Right ventricle myocardium (tissue), 1 donor: ENCODE measurements around a stretch of chr9.

- PRO-cap, 2 experiments: no peak in any of the 2 experiments
Measured at GRCh38 chr9:95190331-95190866, 127.1 kb downstream of the FANCC start.

DNA sequence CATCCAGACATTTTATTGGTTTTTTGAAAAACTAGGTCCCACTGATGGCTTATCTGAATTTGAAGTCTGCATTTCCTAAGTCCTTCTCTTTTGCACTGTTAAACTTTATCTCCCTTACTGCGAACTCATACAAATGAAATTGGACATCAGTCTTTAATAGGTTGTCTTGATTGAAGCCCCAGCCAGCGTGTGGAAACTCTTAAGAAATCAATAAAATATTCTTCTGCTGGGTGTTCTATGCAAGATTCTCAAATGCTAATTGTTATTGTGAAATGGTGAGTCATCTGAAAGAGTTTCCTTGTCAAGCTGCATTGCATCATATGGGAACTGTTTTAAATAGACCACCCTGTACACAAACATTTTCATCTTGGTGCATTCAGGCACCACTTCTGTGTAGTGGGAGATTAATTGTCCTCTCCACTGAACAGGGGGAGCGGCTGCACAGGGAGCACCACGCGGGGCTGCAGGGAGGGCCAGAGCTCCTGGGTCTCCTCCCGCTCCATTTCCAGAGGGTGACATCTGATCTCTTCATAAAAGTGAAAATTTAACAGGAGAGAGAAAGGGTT lies 92.4 kb upstream of the FANCC start:
- PRO-cap, 2 experiments: no peak in any of the 2 experiments

GRCh38 chr9:95434143-95434635 lies 74.9 kb downstream of the PTCH1 start:
- PRO-cap, 2 experiments: no peak in any of the 2 experiments

DNA sequence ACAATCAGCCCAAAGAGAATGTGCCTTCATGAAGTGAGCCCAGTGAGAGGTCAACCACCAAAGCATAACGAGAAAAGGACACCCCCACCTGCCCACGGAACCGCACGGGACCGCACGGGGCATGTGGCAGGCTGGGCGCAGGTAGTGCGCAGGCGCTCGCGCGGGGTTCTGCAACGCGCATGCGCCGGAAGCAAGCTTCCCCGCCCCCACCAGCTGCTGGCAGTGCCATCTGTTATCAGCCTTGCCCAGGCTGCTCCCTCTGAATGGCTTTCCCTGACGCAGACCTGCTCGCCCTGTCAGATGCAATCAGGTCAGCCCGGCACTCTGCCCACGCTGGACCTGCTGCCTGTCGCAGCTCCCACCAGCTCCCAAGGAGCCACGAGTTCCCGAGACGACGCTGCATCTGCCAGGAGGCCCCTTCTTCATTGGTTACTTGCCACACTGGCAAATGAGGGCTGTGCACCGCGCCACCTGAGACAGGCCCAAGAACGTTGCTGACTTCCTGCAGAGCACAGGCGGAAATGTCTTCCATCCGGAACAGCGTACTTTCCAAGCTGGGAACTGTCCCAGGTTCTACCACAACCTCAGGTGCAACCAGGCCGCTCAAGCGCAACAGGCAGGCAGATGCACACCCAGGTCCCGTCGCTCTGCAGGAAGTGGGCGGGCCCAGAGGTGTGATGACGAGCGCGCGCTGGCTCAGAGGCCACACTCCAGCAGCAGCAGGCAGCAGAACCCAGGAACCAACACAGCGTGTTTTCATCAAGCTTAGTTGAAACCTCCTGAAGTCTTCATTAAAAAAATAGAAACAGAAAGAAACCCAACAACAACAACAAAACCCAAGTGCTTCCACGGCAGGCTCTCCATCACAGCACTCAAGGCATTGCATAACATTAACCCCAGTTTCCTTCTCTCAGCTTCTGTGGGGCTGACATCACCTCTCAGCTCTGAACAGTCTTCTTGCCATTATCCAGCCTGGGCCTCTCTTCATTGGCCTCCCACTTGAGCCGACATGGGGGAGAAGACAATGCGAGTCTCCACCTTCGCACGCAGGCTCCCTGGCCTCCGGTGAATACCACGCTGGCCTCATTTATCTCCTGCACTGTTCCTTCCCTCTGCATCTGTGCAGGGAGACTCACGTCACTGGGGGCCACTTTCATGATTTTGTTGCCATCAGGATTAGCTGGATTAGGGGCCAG lies 14.7 kb downstream of the PTCH1 start:
- PRO-cap, 2 experiments: no peak in any of the 2 experiments

GRCh38 chr9:95570203-95570755 lies 61.2 kb upstream of the PTCH1 start:
- PRO-cap, 2 experiments: no peak in any of the 2 experiments

DNA sequence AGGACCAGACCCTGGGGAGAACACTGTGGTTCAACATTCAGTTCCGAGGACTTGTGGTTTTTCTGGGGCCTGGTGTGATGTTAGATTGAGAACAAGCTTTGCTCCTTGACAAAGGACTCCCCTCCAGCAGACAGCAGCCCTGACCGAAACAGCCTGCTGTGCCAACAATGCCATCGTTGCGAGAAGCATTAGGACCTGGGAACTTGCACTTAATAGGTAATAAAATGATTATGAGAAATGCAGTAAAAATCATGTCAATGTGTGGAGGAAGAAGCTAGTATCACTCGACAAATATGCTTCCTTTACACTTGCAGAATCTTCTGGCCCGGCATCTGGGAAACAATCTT lies 164.5 kb upstream of the ERCC6L2 start:
- PRO-cap, 2 experiments: no peak in any of the 2 experiments

- PRO-cap, 2 experiments: no peak in any of the 2 experiments
Measured at GRCh38 chr9:95879916-95880348, 4.4 kb downstream of the ERCC6L2 start.

DNA sequence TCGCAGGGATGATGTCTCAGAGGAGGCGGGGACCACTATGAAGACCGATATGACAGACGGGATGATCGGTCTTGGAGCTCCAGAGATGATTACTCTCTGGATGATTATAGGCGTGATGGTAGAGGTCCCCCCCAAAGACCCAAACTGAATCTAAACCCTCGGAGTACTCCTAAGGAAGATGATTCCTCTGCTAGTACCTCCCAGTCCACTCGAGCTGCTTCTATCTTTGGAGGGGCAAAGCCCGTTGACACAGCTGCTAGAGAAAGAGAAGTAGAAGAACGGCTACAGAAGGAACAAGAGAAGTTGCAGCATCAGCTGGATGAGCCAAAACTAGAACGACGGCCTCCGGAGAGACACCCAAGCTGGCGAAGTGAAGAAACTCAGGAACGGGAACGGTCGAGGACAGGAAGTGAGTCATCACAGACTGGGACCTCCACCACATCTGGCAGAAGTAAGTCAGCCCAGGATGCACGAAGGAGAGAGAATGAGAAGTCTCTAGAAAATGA lies 155.1 kb downstream of the HSD17B3 start:
- PRO-cap, 2 experiments: no peak in any of the 2 experiments

DNA sequence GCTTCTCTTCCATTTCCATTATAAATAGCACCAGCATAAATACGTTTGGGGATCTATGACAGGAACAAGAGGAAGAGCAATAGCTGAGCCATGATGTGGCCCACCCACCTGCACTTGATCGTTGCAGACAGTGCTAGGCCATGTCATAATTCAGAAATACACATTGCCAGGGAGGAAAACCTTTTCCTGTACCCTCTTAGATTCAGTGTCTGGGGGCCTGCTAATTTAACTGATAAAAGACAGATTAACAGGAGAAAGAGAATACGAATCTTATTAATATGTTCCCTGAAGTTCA lies 37.6 kb downstream of the SLC35D2 start:
- PRO-cap, 2 experiments: no peak in any of the 2 experiments

- PRO-cap, 2 experiments: no peak in any of the 2 experiments
Measured at GRCh38 chr9:96408658-96409065, 9.5 kb downstream of the ZNF367 start.

DNA sequence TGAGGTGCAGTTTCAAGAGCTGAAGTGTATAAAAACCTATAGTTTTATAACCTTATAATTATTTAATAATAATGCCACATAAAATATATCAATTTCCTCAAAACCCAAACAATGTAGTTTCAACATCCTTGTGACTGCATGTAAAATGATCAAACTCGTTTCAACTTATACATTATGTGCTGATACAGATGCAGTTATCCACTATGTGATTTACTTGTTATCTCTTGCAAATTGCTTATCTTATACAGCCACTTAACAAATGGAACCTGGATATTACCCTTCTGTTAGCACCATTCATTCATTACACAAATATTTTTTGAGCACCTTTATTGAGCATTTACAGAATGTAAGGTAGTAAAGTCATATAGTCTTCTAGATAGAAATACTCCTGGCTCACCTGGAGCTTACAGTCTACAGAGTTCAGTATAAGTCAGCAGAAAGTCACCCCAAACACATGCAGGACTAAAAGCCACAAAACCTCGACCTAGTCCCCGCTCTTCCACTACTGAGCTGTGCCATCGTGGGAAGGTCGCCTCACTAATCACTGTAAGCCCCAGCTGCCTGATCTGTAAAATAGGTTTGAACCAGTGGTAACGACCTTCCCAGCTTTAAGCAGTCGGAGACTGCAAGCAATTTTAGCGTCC lies 1.6 kb downstream of the ZNF367 start:
- PRO-cap, 2 experiments: no peak in any of the 2 experiments

GRCh38 chr9:96417647-96418028 lies 532 bp downstream of the ZNF367 start:
- PRO-cap, 2 experiments: no peak in any of the 2 experiments

- PRO-cap, 2 experiments: peak in 2 of 2 experiments; most common minus-strand start chr9:96612195 (in 1)
Measured at GRCh38 chr9:96611877-96612694, 7.6 kb downstream of the CDC14B start.

DNA sequence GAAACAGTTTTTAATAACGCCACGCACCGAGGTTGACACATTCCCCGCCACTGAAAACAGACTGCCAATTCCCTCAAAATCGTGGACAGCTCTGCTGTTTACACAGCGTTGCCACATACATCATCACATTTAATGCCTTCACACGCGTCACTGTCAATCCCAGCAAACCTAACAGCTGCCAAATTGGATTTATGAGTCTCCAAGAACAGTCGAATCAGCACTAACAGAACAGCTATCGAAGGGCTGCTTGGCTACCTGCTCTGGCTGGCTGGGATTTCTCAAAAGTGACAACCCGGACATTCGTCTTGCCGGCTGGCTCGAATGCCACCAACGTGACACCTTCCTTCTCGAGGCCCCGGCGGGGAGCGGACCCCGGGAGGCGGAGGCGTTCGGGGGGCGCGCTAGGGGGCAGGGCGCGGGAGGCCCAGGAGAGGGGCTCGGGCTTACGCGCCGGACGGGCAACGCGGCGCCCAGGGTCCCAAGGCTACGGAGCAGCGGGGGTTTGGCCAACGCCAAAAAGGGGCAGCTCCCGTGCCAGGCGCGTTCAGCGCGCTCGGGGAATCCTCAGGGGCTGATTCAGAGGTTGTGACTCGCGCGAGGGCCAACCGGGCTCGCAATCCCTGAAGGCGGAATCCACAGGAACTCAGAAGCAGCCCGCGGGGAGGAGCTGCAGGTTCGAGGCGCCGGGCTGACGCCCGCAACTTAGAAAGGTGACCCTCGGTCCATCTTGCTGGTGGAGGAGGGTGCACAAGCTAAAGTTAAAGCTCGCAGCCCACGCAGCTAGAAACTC lies 1.2 kb downstream of the CDC14B start:
- PRO-cap, 2 experiments: peak in 2 of 2 experiments; most common plus-strand start position 646 of the sequence (in 2); most common minus-strand start position 573 of the sequence (in 1)

DNA sequence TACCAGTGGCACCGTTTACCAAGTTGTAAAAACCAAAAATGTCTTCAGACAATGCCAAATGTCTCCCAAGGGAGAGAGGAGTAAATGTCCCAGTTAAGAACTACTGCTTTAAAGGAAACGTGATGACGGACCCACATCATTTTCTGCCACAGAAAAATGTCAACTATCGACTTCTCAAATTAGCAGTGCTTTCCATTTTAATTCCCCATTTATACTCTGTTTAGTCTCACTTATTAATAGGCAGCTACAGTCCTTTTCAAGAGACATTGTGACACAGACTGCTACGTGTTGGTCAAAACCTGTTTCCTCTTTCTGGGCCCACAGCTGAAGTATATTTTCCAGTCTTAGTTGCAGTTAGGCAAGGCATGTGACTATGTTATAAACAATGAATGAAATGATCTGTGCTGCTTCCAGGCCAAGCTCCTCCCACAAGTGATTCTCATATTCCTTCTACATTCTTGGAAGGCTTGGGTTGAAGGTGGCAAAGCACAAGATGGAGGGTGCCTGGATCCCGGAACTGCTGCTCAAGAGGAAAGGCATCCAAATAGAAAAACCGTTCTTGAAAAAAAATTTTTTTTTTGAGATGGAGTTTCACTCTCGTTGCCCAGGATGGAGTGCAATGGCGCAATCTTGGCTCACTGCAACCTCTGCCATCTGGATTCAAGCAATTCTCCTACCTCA lies 8.7 kb downstream of the PRXL2C start:
- PRO-cap, 2 experiments: no peak in any of the 2 experiments

DNA sequence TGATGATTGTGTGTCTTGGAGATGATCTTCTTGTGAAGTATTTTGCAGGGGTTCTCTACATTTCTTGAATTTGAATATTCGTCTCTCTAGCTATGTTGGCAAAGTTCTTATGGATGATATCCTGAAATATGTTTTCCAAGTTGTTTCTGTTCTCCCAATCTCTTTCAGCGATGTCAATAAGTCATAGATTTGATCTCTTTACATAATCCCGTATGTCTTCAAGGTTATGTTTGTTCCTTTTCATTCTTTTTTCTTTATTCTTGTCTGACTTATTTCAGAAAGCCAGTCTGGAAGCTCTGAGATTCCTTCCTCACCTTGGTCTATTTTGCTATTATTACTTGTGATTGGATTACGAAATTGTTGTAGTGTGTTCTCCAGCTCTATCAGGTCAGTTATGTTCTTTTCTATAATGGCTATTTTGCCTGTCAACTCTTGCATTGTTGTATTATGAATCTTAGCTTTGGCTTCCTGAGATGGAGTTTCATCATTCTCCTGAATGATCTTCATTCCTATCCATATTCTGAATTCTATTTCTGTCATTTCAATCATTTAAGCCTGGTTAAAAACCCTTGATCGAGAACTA lies 16.1 kb upstream of the ZNF510 start:
- PRO-cap, 2 experiments: no peak in any of the 2 experiments

GRCh38 chr9:96853326-96854086 lies 808 bp downstream of the ZNF782 start:
- PRO-cap, 2 experiments: no peak in any of the 2 experiments

DNA sequence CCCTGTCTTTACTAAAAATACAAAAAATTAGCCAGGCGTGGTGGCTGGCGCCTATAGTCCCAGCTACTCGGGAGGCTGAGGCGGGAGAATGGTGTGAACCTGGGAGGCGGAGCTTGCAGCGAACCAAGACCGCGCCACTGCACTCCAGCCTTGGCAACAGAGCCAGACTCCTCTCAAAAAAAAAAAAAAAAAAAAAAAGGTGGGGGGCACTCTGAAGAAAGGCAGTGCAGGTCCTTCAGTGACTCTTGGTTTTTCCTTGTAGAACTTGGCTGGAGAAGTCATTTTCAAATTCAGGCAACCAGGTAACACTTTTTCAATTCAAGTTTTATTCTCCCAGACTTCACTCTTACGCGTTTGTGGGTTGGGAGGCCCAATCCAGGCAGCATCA lies 22.4 kb downstream of the CCDC180 start:
- PRO-cap, 2 experiments: no peak in any of the 2 experiments

DNA sequence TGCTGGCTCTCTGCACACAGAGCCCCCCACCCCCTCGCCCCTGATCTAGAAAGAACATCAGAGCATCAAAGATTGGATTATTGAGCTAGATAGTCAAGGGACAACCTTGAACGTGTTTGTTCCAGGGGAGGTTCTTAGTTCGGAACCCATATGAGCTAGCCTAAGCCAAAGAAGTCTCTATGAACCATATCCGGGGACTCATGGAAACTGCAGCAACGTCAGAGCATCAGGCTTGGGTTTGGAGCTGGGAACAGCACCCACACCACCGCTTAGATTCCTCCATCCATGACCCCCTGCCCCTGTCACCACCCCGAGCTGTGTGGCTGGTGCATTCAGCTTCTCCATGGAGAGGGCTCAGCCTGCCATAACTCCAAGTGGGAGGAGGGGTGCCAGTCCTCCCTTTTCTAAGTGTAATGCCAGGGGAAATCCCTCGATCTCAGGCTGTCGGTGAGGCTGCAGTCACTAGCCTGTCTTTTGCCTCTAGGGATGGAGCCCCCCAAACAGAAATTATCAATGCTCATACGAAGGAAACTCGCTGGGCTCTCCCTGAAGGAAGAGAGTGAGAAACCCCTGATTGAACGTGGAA lies 37.7 kb upstream of the TDRD7 start:
- PRO-cap, 2 experiments: no peak in any of the 2 experiments

- PRO-cap, 2 experiments: no peak in any of the 2 experiments
Measured at GRCh38 chr9:97450642-97451230, 38.8 kb downstream of the TDRD7 start.